GM19239 (cell line): ENCODE measurements around a stretch of chr22.

- RRBS = 38% methylated on average over 2 of the region's 16 CpGs
Measured at GRCh38 chr22:27673755-27674382, 127.7 kb downstream of the MN1 start.

- RRBS = no CpG with 5 or more reads among the region's 12 CpGs
Measured at GRCh38 chr22:27748830-27749333, 52.7 kb downstream of the MN1 start.

- RRBS = no CpG with 5 or more reads among the region's 7 CpGs
Measured at GRCh38 chr22:27792555-27793172, 8.9 kb downstream of the MN1 start.

GRCh38 chr22:27794149-27794712 is 7.3 kb downstream of the MN1 start:
- RRBS = no CpG with 5 or more reads among the region's 6 CpGs

DNA sequence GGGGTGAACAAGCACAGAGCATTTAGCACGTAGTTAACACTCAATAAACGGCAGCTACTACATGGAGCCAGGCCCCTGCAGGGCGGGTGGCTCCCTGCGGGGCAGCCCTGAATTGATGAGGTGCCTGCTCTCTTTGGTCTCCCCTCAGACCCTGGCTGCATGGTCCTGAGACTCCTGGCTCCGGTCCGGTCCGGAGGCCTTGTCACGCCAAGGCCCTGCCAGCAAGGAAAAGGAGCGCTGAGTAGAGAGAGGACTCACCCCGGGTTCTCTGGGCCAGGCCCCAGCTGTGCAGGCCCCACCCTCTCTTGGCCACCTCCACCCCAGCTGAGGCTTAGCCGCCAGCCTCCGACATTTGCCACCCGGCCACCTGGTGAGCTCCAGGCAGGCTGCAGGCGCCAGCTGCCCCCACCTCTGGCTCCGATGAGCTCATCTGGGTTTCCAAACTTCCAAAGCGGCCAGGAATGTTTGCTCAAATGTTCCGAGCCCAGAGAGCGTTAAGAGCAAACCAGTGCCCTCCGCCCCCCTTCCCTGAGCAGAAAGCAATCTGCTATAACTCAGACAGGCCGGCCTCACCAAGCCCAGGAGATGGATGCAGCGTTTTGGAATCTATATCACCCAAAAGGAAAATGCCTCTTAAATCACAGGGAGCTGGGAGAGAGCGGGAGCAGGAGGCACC is 9.0 kb upstream of the MN1 start:
- RRBS = 52% methylated on average over 7 of the region's 22 CpGs

GRCh38 chr22:27918255-27919053 is 602 bp downstream of the PITPNB start:
- RRBS = 2% methylated on average over 30 of the region's 52 CpGs

DNA sequence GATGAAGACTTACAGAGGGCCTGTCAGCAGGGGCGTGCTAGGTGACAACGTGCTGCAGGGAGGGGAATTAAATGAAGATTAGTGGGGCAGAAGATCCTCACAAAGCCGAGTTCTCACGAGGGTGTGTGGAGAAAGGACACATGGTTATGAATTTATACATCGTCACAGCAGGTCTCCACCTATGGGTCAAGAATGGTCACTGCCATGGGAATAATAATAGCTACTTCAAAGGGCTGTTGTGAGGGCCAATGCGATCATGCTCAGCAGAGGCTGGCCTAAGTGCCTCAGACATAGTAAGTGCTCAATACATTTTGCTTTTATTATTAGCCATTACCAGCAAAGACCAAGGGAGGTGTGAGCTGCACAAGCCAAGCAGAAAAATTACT is 193.7 kb upstream of the PITPNB start:
- RRBS = no CpG with 5 or more reads among the region's 6 CpGs

DNA sequence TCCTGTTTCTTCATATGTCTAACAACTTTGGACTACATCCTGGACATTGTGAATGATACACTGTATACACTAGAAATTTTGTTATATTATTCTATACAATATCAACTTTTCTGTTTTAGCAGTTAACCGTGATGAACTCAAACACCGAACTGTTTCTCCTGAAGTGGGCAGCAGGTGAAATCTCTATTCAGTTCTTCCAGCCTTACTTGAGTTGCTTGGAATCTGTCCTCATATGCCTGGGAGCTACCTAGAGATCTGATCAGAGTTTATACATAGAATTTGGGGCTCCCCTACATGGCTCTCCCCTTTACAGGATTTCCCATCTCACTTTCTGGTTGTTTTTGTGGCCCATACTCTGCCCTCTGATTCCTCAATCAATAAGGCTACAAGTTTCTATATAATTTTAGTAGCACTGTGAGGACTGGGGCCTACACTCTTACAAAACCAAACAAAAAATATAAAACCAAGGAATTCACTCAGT is 362.6 kb upstream of the PITPNB start:
- RRBS = no CpG with 5 or more reads among the region's 2 CpGs

- RRBS = no CpG with 5 or more reads among the region's 5 CpGs
Measured at GRCh38 chr22:28783950-28784761, 11.7 kb downstream of the CCDC117 start.

DNA sequence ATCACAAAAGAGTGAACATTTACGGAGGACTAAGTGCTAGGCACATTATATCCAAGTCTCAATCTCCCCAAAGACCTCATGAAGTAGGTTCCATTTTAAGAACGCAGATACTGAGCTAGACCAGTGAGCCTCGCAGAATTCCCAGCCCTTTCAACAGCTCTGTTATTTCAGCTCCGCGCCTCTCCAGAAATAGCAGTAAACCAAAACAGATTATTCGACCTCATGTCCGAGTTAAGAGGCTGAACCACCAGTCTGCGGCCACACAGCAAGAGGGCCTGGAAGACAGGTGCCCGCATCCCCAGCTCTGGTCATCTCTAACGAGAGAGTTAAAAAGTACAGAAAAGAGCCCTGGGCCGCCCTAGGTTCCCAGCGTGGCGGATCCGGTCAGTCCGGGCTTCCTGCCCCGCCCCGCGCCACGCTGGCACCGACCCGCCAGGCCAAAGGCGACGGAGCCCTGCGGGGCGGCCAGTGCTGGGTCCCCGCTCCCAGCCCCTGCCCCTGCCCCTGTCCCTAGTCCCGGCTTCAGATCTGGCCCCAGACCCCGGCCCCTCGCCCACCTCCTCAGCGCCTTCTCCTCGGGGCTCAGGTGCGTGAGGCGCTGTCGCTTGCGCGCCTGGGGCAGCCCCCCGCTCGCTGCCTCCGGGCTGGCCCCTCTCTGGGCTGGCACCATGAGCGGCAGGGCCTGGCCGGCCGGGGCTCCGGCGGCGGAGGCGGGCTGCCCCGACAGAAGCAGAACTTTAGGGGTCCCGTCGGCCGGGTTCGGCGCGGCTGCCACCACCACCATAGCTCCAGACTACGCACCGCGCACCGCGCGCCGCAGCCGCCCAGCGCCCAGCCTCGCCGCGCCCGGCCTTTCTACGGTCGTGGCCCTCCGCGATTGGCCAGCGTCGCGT is 27.5 kb downstream of the CCDC117 start:
- RRBS = under 1% methylated on average over 33 of the region's 73 CpGs

DNA sequence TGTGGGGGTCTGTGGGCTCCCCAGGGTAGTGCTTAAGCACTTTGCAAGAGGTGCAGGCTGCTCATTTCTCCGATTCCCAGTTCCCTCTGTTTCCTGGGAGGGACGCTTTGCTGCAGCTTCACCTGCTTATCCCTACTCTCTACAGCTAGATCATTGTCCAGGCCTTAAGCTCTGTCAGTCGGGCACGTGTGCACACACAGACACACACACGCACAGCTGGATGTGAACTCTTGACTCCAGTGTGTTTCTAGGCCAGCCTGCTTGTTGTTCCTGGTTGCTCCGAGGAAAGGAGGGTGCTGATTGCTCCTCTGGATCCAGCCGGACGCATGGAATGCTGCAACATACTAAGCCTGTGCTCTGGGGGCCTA is 19.7 kb downstream of the ZNRF3 start:
- RRBS = no CpG with 5 or more reads among the region's 8 CpGs

DNA sequence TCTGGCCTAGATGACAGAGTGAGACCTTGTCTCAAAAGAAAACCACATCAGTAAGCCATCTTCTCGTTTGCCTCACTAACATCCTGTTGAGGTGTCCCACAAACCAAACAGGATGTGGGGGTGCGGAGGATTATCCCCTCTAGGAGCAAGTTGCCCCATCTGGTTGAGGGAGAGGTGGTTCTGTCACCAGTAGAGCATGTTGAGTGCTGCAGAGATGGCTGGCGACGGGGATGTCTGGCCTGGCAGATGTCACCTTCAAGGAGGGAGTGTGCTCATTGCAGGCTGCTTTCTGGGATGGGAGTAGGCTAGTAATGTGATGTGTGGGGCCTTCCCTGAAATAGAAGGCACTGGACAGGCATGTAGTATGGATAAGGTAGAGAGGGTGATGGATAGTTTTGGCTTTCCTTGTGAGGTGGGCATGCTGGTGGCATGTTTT is 72.5 kb downstream of the ZNRF3 start:
- RRBS = no CpG with 5 or more reads among the region's 4 CpGs

GRCh38 chr22:29003873-29004265 is 57.8 kb downstream of the C22orf31 start:
- RRBS = no CpG with 5 or more reads among the region's 5 CpGs

GRCh38 chr22:29017645-29018741 is 43.6 kb downstream of the C22orf31 start:
- RRBS = no CpG with 5 or more reads among the region's 9 CpGs

- RRBS = no CpG with 5 or more reads among the region's 13 CpGs
Measured at GRCh38 chr22:29044685-29045201, 16.9 kb downstream of the C22orf31 start.

DNA sequence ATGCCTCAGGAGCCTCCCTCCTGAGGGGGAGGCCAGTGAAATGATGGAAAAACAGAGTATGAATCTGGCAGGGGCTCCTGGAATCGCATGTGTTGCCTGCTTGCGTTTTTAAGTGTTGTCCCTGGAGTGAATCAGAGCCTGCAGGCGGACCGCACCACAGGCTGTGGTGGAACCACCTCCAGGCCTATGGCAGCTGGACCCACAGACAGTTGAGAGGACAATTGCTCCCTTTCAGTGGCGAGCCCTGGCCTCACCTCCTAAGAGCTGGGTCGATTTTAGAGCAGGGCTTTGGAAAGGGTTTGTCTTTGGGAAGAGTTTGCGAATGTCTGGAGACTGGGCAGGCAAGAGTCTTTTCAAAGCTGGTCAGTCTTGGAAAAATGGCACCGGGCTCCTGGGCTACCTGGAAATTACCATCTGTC is 963 bp upstream of the C22orf31 start:
- RRBS = no CpG with 5 or more reads among the region's 8 CpGs

DNA sequence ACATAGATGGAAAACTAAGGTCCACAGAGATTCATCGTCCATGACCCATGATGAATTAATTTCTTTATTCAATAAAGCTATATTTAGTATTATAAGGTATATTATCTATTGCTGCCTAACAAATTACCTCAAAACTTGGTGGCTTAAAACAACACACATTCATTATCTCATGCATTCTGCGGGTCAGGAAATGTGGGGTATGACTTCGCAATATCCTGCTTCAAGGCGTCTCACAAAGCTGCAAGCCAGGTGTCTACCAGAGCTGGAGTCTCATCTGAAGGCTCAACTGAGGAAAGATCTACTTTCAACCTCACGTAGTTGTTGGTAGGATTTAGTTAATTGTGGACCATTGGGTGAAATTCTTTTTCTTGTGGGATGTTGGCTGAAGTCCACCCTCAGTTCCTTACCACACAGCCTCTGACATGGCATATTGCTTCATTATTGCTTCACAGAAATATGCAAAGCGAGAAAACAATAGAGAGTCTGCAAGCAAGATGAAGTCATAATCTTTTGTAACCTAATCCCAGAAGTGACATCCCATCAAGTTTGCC is 45.0 kb downstream of the KREMEN1 start:
- RRBS = no CpG with 5 or more reads among the region's 6 CpGs

DNA sequence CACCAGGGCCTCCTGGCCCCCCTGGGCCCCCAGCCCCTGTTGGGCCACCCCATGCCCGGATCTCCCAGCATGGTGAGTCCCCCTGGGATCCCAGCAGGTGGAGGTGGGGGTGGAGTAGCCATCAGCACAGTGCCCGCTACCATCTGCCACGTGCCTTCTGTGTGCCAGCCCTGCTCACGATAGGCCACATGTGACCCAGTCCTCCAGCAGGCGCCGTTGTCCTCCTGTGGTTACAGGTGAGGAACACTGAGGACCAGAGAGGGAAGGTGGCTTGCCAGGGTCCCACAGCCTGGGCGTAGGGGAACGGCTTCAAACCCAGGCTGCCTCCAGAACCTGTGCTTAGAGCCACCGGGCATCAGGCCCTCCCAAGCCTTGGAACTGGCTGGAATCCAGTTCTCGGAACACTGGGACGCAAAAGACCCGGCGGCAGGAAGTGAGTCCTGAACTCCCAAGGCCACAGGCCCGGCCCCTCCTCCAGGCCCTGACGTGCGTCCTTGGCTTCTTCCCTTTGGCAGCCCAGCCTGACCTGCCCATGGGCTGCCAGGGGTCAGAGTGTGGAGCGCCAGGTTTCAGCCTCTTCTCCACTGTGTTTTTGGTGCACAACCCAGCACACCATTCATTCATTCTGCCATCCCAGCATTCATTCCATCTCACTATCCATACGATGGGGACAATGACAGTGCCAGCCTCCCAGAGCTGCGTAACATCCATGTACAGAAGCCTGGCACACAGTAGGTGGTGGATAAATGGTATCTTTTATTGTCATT is 26.8 kb downstream of the EMID1 start:
- RRBS = 82% methylated on average over 5 of the region's 19 CpGs

GRCh38 chr22:29269074-29269305 is 922 bp downstream of the EWSR1 start:
- RRBS = 0% methylated on average over 3 of the region's 14 CpGs

DNA sequence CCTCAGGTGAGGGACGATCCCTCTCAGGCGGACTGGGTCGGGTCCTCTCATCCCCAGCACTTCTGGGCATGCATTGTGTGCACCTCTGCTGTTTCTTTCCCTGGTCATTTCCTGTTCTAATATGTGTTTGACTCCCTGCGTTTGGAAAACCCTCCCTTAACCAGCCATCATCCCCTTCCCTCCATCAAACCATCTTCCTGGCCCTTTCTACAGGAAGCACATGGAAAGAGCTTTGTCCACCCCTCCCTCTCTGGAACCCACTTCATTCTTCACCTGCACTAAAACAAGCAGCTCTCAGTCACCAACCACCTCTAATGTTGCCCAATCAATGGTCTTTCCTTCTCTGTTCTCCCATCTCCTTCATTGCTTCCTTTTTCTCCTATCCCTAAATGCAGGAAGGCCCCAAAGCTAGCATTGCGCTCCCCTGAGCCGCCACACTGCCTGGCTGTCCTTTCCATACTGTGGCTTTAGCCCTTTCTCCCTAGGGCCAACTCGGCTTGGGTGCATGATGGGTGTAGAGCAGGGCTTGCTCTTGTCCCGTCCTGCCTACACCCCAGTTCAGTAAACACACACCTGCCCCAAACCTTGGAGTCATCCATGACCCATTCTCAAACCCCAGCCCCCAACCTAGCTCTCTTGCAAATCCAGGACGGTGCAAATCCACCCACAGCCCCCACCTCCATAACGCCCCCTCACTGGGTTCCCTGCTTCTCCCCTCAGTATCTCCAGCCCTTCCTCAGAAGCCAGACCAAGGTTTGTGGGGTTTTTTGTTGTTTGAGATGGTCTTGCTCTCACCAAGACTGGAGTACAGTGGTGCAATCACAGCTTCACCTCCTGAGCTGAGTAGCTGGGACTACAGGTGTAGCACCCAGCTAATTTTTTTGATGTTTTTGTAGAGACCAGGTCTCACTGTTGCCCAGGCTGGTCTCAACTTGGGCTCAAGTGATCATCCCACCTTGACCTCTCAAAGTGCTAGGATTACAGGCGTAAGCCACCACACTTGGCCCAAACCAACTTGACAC is 5.3 kb upstream of the GAS2L1 start:
- RRBS = no CpG with 5 or more reads among the region's 11 CpGs